SUDHL5 (cell line): ENCODE measurements around a stretch of chr9.

- PRO-cap = no peak
Measured at GRCh38 chr9:75889699-75890403, 622 bp upstream of the PCSK5 start.

GRCh38 chr9:75903961-75904367, 13.5 kb downstream of the PCSK5 start:
- PRO-cap = no peak

DNA sequence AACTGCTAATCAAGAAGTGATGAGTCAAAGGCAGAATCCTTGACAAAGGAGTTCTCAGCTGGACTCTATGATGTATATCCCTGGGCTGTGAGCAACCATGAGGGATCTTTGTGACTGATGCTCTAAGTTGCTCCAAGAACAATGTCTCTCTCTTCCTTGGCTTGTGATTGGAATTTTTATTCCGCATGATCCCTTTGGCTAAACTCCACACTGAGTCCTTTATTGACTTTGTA, 20.8 kb downstream of the RFK start:
- PRO-cap = no peak

DNA sequence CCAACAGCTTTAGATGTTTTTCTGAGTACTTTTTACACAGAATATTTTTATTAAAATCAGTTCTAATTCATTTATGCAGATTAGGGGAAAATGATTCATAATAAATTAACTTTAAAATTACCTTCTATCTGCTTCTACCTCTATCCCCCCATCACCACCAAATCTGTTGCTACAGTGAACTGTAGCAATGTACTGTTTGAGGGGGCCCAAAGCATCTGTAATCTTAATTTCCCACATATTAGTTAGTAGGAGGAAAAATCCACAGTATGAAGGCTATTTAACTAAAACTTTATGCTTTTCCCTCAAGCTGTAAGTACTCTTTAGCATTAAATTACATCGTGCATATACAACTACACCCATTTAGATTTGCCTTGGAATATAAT, 8.3 kb downstream of the RFK start:
- PRO-cap = no peak

DNA sequence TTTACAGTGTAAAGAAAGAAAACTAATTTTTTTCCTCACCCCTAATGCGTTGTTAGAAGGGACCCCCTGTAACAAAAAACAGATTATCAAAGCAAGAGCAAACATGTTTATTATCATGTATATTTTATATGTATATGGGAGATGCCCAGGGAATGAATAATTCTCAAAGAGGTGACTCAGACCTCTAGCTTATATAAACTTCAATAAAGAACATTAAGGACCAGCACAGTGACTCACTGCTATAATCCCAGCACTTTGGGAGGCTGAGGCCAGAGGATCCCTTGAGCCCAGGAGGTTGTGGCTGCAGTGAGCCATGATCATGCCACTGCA, 7.3 kb upstream of the RFK start:
- PRO-cap = no peak

DNA sequence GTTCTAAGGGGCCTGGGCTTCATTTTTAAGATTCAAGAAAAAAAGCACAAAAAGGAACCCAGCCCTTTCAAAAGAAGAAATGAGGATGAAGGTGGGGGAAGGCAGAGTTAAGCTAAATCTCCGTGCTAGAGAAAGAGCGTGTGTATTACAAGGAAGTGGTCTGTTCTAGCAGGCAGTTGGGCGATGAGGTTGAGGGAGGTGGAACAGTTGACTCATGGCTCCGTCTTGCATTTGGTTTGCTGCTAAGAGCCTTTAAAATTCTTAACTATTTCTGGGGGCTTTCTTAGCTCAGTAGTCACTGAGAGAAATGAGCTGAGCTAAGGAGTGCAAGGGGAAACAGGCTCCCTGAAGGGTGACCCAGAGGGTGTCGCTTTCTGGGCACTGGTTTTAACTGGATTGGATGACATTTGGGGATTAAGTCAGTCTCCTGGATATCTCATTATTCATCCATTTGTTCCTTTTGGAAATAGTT, 117.4 kb downstream of the GCNT1 start:
- PRO-cap = no peak

- PRO-cap = no peak
Measured at GRCh38 chr9:76586102-76586427, 127.1 kb downstream of the GCNT1 start.

DNA sequence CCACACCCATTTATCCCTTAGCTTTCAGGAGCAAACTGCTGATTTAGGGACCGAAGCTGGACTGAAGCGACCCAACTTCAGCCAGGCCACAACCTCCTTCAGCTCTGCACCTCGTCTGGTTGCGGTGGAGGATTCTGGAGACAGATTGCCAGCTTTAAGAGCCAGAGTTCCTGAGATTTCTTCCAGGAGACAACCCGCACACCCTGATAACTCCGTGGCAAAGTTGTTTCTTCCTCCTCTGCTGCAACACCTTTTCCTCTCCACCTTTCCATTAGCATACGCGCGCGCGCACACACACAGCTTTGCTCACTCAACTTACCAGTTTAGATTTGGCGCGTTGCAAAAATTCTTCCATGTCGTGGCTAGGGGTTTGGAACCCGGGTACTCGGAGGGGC, 308 bp downstream of the PRUNE2 start:
- PRO-cap = no peak

GRCh38 chr9:77829344-77829785, 181.2 kb upstream of the GNA14 start:
- PRO-cap = no peak

DNA sequence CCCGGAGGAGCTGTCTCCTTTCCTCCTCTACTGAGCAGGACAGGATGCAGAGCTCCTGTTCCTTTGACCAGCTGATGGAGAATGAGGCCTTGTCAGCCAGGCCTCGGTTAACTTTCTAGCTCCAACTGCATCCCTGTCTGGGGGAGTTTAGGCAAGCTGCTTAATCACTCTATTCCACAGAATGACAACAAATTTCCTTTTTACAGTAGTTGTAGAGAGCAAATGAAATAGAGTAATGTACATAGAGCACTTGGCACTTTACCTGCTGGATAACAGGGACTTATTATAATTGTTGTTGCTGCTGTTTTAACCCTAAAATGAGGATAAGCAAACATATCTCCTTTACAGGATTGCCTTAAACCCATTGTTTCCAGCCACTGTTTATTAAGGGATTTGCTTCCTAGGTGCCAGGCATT, 155.4 kb downstream of the GNAQ start:
- PRO-cap = no peak

- PRO-cap = no peak
Measured at GRCh38 chr9:77921880-77922343, 109.7 kb downstream of the GNAQ start.

DNA sequence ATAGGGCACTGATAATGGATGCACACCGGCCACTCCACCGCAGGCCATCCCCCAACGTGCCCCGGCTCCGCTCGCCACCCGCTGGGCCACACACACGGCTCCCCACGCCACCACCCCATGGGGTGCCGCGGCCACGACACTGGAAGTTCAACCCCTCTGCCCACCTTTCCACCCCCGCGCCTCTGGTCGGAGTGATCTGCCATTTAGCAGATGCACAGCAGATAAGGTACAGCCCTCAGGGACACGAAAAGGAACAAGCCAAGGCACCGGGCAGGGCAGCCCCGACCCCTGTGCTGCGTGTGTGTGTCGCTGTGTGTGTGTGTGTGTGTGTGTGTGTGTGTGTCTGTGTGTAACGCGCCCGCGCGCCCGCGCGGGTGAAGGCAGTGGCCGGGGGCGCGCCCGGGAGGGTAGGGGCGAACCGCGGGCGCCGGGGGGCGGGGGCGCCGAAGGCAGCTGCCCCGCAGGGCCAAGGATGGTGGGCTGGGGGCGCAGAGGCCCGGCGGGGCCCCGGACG, 976 bp downstream of the GNAQ start:
- PRO-cap = no peak

GRCh38 chr9:78200985-78201582, 34.8 kb upstream of the CEP78 start:
- PRO-cap = no peak

DNA sequence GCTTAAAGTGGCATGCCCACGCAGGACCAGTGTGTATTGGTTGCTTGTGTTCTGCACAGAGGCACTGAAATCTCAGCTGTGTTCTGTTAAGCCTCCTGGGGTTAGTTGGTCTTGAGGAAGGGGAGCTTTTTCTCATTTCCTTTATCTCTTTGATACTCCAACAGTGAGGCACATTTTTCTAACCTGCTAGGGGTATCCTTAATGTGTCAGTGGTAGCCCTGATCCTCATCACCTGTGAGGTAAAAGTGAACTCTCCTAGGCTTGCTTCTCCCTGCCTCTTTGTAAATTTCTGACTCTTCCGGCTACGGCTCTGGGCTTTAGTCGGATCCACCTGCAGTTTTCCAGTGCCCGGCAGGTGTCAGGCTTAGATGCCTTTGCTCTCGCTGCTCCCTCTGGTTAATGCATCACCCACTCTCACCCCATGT, 3.5 kb downstream of the CEP78 start:
- PRO-cap = no peak

GRCh38 chr9:78295965-78296709, 788 bp upstream of the PSAT1 start:
- PRO-cap = no peak

DNA sequence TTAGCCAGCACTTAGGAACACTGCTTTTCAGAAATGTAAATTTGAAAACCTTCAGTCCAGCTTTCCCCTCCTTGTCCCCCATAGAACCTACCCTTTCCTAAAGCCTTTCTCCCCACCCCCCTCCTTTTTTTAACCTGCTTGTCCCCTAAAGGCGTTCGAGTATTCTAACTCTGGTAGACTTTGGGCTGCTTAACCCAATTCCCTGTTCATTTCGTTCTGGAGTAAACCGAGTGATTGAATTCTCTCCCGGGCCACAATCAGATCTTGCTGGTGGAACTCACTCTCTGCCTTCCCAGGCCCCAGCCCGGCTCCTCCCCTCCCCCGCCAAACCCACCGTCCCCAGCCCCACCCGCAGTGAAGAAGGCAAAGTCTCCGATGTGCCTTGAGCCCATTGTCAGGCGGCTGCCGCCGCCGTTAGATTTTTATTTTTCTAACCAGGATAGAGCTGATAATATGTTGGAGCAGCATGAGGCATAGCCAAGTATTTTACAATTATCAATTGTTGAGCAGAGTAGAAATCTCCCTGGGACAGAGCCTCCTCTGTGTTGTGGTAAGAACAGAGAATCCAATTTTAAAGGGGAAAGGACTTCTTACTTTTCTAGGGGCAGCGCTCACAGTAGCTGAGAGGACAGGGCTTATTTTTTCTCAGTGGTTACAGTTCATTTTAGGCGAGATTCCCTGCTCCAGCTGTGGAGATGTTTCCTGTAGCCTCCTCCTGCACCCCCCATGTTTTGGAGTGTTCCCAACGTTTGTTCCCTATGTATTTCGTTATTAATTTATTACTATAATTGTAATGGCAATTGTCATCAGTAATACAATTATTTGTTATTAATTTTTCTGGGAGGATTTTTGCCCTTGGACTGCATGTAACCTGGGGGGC, 1.2 kb downstream of the PSAT1 start:
- PRO-cap = no peak

DNA sequence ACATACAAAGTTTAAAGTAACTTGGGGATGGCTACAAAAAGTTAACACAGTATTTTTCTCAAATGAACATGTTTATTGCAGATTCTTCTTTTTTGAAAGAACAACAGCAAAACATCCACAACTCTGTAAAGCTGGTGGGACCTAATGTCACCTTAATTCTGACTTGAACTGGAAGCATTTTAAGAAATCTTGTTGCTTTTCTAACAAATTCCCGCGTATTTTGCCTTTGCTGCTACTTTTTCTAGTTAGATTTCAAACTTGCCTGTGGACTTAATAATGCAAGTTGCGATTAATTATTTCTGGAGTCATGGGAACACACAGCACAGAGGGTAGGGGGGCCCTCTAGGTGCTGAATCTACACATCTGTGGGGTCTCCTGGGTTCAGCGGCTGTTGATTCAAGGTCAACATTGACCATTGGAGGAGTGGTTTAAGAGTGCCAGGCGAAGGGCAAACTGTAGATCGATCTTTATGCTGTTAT, 32.2 kb downstream of the PSAT1 start:
- PRO-cap = no peak

- PRO-cap = bidirectional peak, plus-strand start at chr9:79573357, minus-strand start at chr9:79573349
Measured at GRCh38 chr9:79572951-79573669, 1.3 kb downstream of the TLE4 start.

- PRO-cap = no peak
Measured at GRCh38 chr9:79574119-79574330, 2.3 kb downstream of the TLE4 start.

- PRO-cap = no peak
Measured at GRCh38 chr9:79574659-79575108, 2.9 kb downstream of the TLE4 start.